HT1080 (cell line): ENCODE results near the genes MYO3A, ABI1 and WAC.

DNA sequence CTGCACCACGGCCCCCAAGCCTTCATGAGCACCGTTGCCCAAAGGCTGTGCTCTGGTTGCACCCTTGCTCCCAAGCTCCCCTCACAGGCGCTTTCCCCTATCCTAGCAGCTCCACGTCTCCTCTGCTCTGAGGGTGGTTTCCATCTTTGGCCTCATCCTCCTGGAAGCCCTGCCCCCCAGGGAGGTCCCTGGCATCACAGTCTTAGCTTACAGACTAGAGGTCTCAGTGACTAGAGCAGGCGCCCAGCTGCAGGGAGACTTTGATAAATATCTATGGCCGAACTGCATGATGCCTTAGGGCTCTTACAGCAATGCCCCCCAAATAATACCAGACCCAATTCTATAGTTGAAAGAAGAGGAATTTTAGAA, 6.4 kb upstream of the KIAA1217 start:
RAMPAGE:
- cytosol, long total RNA: no peak
- long total RNA: no peak
- nucleus, long total RNA: no peak

RAMPAGE:
- cytosol, long total RNA: no peak
- long total RNA: no peak
- nucleus, long total RNA: no peak
These were observed 229.2 kb downstream of the KIAA1217 start for GRCh38 chr10:24438004-24438586.

DNA sequence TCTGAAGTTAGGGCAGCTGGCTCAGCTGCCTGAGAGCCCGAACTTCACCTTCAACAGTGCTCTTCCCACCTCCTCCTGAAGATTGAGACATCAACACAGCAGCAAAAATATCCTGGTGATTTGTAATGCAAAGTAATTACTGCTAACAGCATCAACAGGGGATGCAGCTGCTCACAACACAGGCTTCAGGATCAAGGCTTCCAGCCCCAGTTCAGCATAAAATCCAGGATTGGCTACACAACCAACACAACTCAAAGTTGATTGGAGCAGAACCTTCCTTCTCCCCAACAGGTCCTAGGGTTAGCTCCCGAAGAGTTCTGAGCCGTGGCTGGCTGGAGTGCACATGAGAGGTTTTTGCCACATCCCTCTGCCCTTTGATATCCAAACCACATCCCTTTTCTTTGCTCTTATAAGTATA, 242.4 kb downstream of the KIAA1217 start:
RAMPAGE:
- cytosol, long total RNA: no peak
- long total RNA: no peak
- nucleus, long total RNA: no peak

RAMPAGE:
- cytosol, long total RNA: no peak
- long total RNA: no peak
- nucleus, long total RNA: no peak
These were observed 254.7 kb downstream of the KIAA1217 start for GRCh38 chr10:24463528-24464083.

RAMPAGE:
- cytosol, long total RNA: no peak
- long total RNA: no peak
- nucleus, long total RNA: no peak
These were observed 238.9 kb downstream of the ARHGAP21 start for GRCh38 chr10:24484772-24485281.

RAMPAGE:
- cytosol, long total RNA: no peak
- long total RNA: no peak
- nucleus, long total RNA: no peak
These were observed 105.3 kb downstream of the ARHGAP21 start for GRCh38 chr10:24618221-24619004.

DNA sequence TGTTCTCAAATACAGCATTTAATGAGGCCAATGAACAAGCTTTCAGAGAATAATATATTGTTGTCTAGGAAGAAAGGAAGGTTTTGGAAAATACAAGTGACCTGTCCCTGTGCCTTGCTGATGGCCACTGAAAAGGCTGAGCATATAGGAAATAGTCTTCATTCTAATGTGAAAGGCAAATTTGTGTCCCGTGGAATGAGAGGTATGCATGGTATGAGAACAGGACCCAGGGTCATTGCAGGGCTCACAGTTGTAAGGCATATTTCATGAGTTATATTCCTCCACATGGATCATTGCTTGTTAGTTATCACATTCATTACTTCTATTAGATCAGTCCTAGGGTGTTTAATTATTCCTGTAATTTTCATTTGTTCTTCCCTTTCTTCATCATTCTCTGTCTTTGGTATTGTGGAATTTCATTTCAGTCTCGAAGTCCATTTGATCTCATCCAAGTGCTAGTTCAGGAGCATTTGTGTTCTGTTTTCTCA, 39.3 kb upstream of the ARHGAP21 start:
RAMPAGE:
- cytosol, long total RNA: no peak
- long total RNA: no peak
- nucleus, long total RNA: no peak

RAMPAGE:
- cytosol, long total RNA: no peak
- long total RNA: no peak
- nucleus, long total RNA: no peak
These were observed 81.2 kb downstream of the PRTFDC1 start for GRCh38 chr10:24871157-24871560.

DNA sequence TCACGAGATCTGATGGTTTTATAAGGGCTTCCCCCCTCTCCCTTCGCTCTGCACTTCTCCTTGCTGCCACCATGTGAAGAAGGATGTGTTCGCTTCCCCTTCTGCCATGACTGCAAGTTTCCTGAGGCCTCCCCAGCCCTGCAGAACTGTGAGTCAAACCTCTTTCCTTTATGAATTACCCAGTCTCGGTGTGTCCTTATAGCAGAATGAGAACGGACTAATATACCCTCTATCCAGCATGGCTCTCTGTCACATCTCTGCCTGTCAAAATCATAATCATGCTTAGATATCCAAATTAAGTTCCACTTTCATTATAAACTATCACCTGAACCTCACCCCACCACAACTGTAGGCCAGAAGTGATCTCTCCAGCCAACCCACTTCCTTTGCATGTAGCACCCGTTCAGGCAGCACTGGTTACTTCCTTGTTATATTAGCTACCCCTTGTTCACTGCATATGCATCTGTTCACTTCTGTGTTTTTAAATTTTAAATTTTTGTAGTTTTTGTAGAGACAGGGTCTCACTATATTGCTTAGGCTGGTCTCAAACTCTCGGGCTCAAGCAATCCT, 64.9 kb downstream of the PRTFDC1 start:
RAMPAGE:
- cytosol, long total RNA: no peak
- long total RNA: no peak
- nucleus, long total RNA: no peak

RAMPAGE:
- cytosol, long total RNA: no peak
- long total RNA: no peak
- nucleus, long total RNA: no peak
These were observed 1.1 kb upstream of the PRTFDC1 start for GRCh38 chr10:24953226-24954160.

DNA sequence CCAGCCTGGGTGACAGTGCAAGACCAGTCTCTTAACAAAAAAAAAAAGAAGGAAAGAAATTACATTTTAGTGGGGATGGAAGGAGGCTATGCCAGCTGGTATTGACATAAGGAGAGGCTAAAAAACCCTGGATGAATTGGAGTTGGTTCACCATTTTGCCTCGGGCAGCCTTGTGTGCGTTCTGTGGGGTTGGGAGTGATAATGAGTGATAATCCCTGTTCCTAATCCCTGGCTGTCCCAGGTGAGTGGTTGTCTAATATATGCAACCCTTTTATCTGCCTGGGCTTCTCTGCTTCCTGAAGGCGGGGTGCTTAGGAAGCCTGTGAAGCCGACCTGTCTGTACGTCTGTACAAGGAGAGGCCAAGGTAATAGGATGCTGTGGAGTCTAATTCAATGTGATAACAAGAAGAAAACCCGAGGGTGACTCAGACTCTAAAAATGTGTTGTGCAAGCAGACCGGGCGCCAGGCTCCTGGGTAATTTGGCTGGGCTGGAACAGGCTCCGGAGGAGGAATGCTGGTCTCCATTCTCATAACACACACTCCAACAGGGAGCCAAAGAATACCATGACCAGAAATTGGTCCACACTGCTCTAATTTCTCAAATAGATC, 43.5 kb downstream of the THNSL1 start:
RAMPAGE:
- cytosol, long total RNA: no peak
- long total RNA: no peak
- nucleus, long total RNA: no peak

GRCh38 chr10:25933613-25934638, at the start of gene MYO3A:
Gene MYO3A (plus strand): TSS chr10:25934229.
RAMPAGE:
- cytosol, long total RNA: no peak
- long total RNA: no peak
- nucleus, long total RNA: no peak

DNA sequence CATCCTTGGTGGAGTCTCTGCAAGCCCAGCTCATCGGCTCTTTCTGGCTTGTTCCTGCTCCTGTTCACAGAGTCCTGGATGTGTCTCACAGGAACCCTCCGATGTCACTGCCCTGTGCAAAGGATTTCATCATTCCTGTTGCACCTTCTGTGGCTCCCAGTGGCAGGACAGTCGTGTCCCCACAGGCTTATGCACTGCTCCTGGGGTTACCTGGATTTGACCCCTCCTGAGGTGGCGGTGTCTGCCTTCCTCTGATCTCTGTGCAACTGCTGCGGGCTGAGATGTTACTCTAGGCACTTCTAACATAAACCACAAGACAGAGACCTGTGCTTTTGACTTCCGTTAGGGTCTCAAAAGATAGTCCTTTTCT, 30.6 kb downstream of the APBB1IP start:
RAMPAGE:
- cytosol, long total RNA: no peak
- long total RNA: no peak
- nucleus, long total RNA: no peak

DNA sequence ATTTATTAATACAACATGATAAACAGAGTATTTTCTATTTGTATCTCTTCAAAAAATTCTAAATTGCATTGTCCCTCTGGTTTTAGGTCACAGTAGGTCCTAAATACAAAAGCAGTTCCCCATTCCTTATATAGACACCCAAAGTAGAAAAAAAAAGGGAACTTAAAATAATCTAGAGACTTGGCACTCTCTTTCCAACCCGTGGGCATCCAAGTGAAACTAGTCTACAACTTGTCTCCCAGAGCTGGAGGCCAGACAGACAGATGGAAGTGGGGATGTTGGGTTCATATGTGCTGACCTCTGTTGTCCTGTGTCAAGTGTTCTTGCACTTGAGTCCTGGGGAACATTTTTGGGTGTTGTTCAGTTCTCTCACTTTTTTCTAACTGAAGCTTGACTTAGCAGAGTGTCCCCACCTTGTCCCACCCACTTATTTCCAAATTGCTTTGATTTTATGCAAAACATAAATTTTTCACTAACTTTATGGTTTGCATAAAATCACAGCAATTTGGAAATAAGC, 42.8 kb downstream of the APBB1IP start:
RAMPAGE:
- cytosol, long total RNA: no peak
- long total RNA: no peak
- nucleus, long total RNA: no peak

RAMPAGE:
- cytosol, long total RNA: no peak
- long total RNA: no peak
- nucleus, long total RNA: no peak
These were observed 3.3 kb downstream of the PDSS1 start for GRCh38 chr10:26700768-26701207.

DNA sequence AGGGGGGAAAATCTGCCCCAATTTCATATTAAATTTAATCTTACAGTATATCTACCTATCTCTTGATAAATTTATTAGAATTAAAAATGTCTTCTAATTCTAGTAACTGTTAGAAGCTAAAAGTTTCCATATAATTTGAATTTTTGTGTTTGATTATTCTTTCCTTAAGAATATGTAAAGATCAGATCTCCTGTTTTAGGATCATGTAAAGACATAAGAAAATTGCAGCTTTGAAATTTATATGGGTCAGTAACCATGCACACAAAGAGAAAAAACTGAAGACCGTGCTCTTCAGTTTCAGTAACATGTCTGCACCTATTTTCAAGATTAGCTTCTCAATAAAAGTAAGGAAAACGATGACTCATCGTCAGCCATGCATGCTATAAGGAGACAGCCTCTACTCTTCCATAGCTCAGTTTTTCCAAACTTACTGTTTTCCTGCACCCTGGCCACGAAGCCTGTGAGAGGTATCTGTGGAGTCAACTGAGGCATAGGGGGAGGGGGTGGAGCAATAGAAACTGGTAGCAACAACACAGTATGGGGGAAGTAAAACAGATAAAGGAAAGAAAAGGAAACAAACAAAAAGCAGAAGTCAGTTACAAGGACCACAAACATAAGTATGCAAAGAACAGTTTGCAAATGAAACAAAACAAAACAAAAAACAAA, 57.9 kb downstream of the PDSS1 start:
RAMPAGE:
- cytosol, long total RNA: no peak
- long total RNA: no peak
- nucleus, long total RNA: no peak

DNA sequence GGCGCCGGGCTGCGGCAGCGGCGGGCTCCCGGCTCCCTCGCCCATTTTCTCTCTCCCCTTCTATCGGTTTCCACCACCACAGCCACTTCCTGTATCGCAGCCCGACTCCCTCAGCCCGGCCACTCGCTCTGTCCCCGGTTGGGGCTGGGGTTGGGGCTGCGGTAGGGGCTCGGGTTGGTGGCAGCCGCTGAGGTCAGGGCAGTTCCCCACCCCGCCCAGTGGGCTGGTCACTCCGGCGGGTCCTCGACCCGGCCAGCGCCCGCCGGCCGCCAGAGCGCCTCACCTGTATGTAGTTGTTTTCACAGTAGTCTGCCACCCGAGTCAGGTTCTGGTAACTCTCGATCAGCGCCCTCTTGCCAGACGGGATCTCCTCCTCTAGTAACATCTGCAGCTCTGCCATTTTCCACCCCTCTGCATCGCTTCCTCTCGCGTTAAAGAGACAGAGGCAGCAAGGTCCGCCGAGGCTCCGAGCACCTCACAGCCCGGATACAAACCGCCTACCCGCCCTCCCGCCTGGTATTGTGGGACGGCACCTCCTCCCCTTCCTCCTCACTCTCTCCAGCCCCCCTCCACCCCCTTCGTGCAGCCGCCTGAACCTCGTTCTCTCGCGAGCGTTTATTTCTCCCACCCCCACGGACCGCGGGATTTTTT, at the start of gene ABI1:
Gene ABI1, minus strand, starts transcription at position 495 of the 651 bp plus-strand sequence.
RAMPAGE:
- cytosol, long total RNA: start-site peak on the minus strand centred at position 471 of the sequence, 112 bp wide, 488 and 1,118 reads in 2 replicates
- long total RNA: start-site peak on the minus strand centred at position 470 of the sequence, 75 bp wide, 140 reads
- nucleus, long total RNA: no peak

RAMPAGE:
- cytosol, long total RNA: no peak
- long total RNA: no peak
- nucleus, long total RNA: no peak
These were observed 962 bp downstream of the MKX start for GRCh38 chr10:27744366-27745348.

DNA sequence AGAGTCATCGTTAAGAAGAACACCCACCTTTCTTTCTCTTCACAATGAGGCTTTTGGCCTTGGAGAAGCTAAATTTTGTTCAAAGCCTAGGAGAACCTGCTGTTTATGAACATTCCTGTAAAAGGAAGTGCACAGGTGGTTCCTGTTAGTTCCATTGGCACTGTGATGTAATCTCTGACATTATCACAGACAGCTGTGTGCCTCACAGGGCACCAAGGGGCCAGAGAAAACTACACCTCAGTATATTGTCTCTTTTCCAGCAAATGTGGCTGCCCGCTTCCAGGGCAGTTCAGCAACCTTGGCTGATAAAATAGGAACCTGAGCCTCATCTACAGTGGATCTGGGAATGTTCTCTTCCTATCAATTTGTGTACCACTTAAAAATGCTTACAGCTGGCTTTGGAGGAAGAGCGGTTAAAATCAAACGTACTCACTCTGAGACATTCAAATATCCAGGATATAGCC, 20.8 kb downstream of the MPP7 start:
RAMPAGE:
- cytosol, long total RNA: no peak
- long total RNA: no peak
- nucleus, long total RNA: no peak

DNA sequence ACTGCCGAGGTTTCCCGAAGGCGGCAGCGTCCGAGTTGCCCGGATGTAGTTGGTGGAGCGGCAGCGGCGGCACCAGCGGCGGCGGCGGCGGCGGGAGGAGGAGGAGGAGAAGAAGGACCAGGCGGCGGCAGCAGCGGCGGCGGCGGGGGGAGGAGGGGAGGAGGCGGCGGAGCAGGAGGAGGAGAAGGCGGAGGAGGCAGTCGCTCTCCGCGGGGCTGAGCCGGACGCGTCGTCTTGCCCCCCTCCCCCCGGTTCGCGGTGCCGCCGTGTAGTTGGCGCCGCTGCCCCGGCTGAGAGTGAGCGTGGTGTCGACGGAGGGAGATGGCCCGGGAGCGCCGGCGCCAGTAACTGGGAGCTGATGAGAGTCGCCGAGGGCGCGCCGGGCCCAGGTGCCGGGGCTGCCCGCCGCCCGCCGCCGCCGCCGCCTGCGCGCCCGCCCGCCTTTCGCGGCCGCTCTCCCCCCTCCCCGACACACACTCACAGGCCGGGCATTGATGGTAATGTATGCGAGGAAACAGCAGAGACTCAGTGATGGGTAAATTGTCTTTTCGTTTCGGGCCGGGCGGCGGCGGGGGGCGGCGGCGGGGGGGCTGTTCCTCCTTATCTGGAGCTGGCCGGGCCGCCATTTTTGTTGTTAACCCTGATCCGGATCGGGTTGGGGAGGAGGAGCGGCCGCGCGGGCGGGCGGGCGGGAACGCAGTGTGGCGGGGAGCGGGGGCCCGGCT, at the start of gene WAC:
Gene WAC, plus strand, starts transcription at position 33 of the 725 bp plus-strand sequence.
RAMPAGE:
- cytosol, long total RNA: no peak
- long total RNA: no peak
- nucleus, long total RNA: no peak